Liver (tissue), 9 donors: ENCODE measurements around a stretch of chr9.

DNA sequence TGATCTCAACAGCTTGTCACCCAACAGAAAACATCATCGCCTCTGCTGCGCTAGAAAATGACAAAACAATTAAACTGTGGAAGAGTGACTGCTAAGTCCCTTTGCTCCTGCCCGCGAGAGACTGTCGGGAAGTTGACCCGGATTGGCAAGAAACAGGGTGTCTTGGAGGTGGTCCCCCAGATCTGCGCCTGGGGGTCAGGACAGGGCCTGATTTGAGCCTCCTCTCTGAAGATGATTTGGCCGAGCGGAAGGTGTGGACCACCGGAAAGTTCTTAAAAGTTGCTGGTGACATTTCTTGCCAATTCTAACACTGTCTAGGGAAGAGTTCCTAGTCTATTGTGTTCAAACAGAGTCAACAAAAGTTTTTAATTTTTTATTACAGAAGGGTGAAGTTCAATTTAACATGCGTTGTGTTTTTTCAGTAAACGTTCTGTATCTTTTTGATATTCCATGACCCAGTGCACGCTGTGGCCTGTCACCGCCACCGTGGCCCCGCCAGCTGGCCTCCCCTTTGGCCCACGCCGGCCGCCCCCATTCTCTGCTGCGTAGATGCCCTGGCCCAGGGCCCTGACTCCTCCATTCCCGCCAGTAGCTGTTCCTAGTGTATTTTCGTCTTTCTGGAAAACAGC is 22.1 kb downstream of the WDR5 start:
- PRO-cap, 5 experiments, result no peak in any of the 5 experiments
- RAMPAGE, long total RNA, 2 experiments, result no peak in any of the 2 experiments
- RRBS, result no CpG with 5 or more reads among the region's 22 CpGs

DNA sequence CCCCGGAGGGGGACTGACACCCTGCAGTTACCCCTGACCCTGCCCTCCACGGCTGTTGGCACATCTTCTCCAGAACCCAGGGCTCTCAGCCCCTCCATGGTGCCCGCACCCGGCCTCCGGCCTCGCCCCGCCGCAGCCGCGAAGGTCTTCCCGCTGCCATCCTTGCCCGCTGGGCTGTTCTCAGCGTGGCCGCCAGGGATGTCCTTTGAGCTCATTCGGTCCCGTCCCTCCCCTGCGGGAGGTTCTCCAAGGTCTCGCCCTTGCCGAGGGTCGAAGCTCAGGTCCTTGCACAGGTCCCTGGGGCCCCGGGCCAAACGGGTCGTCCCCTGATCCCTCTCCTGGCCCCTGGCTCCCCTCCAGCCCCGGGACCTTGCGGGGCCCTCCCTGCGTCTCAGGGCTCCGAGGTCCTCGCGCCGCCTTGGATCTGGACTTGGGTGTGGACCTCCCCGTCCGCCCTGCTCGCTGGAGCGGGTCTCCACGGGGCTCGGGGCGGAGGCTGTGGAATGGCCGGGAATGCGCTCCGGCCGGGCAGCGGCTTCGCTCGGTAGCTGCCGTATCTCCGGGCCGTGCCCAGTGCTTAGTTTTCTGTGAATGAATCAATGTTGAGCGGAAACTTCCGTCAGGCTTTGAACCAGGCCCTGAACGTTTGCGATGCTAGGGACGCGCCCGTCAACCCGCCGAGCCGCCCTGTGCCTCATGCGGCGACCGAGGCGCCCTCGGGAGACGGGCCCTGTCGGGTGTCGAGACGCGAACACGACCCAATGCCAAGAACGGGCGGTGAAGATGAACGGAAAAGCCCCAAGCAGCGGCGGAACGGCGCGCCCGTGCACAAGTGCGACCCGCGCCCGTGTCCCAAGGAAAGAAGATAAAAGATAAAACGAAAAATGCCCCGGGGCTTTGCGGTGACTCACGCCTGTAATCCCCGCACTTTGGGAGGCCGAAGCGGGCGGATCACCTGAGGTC is 27.6 kb downstream of the WDR5 start:
- PRO-cap, 5 experiments, result peak in 2 of 5 experiments; most common plus-strand start position 290 of the sequence (in 1); most common minus-strand start position 171 of the sequence (in 1)
- RAMPAGE, long total RNA, 2 experiments, result no peak in any of the 2 experiments
- RRBS, result 5% methylated on average over 7 of the region's 89 CpGs

DNA sequence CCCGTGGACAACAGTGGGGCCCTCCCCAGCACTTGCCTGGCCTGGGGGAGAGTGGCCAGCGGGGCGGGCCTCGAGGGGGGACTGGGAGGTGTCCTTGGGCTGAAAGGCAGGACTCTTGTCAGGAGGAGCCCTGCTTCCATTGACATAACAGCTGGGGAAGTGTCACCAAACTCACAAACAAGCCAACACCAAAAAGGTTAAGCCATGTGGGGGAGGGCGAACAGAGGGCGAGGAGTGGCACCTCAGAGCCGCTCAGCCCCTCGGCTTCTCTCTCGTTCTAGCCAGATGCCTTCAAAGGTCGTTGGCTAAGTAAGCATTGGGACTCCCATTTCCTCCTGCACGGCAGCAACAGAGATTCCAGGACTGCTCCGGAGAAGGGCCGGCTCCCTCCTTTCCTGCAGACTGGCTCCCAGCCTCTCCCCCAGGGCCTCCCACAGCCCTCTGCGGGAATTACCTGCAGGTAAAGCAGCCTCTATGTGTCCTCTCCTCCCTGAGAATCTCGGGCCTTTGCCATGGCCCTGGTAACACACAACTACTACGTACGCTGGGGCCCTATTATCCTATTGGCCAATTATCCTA is 80.5 kb downstream of the WDR5 start:
- PRO-cap, 5 experiments, result peak in 5 of 5 experiments; most common plus-strand start position 219 of the sequence (in 3); most common minus-strand start position 509 of the sequence (in 4)
- RAMPAGE, long total RNA, 2 experiments, result no peak in any of the 2 experiments
- RRBS, result no CpG with 5 or more reads among the region's 17 CpGs

DNA sequence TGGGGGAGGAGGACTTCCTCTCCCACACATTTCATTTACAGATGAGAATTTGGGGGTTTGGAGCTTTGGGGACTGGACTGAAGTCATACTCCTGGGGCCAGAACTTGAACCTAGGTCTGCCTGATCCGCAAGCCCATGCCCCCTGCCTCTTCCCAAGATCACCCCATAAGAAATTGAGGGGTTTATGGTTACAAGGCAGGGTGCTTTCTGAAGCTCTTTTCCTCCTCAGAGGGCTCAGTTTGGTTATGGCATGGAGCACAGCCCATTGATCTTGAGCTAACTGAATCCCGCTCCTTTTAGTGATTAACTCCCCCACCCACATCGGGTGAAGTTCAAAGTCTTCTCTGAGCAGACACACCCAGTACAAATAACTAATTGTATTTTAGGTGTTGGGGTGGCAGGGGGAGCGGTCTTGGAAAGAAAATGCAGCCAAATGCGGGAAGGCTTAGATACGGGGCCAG is 18.7 kb upstream of the RXRA start:
- PRO-cap, 5 experiments, result no peak in any of the 5 experiments
- RAMPAGE, long total RNA, 2 experiments, result start-site peak on the plus strand in 2 of 2 experiments, centred at positions 395 to 405 of the sequence, 6 to 30 reads per replicate
- RRBS, result no CpG with 5 or more reads among the region's 6 CpGs

- PRO-cap, 5 experiments, result peak in 1 of 5 experiments; most common plus-strand start chr9:134316018 (in 1)
- RAMPAGE, long total RNA, 2 experiments, result no peak in any of the 2 experiments
- RRBS, result no CpG with 5 or more reads among the region's 13 CpGs
These were observed 10.5 kb upstream of the RXRA start for GRCh38 chr9:134315698-134316175.

DNA sequence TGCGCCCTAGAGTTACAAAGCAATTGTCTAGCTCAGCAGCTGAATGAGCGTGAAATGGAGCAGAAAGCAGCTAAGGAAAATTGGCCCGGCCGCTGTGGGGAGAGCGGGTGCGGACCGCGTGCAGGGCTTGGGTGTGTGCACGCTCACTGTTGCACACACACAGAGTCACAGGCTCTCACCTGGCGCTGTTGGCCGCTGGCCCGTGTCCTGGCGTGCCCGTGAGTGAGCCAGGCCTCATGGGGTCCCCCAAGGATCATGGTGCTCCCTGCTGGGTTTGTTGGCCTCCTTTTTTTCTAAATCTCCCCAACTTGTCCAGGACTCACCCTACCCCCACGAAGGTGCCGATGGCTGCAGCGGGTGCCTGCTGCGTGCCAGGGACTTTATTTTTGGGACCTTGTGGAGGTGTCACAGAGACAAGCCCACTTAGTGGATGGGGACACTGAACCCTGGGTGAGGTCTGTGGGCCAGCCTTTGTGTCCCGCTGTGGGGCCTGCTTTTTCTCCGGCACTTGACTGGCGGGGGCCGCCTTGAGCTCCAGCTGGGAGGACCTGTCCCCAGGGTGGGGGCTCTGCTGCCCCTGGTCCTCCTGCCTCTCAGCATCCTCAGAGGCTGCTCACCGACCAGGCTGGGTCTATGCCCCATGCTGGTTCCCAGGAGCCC is 5.2 kb downstream of the RXRA start:
- PRO-cap, 5 experiments, result peak in 4 of 5 experiments; most common plus-strand start position 309 of the sequence (in 1); most common minus-strand start position 148 of the sequence (in 2)
- RAMPAGE, long total RNA, 2 experiments, result no peak in any of the 2 experiments
- RRBS, result no CpG with 5 or more reads among the region's 23 CpGs

- PRO-cap, 5 experiments, result peak in 5 of 5 experiments; most common plus-strand start chr9:134336152 (in 5); most common minus-strand start chr9:134336059 (in 3)
- RAMPAGE, long total RNA, 2 experiments, result no peak in any of the 2 experiments
- RRBS, result 31% methylated on average over 3 of the region's 22 CpGs
These were observed 9.5 kb downstream of the RXRA start for GRCh38 chr9:134335649-134336344.

GRCh38 chr9:134341315-134342219 is 15.3 kb downstream of the RXRA start:
- PRO-cap, 5 experiments, result no peak in any of the 5 experiments
- RAMPAGE, long total RNA, 2 experiments, result no peak in any of the 2 experiments
- RRBS, result 60% methylated on average over 7 of the region's 20 CpGs

DNA sequence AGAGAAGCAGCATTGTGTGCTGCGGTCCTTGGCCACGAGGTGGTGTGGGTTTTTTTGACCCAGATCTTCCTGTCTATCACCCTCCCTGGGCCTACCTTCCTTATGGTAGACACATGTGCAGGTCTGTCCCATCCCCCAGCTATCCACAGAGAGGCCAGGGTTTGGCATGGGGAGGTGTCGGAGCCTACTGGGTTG is 47.1 kb downstream of the RXRA start:
- PRO-cap, 5 experiments, result peak in 1 of 5 experiments; most common minus-strand start position 46 of the sequence (in 1)
- RAMPAGE, long total RNA, 2 experiments, result no peak in any of the 2 experiments
- RRBS, result no CpG with 5 or more reads among the region's 3 CpGs

GRCh38 chr9:134374974-134375681 is 48.9 kb downstream of the RXRA start:
- PRO-cap, 5 experiments, result peak in 3 of 5 experiments; most common plus-strand start chr9:134375539 (in 3); most common minus-strand start chr9:134375097 (in 1)
- RAMPAGE, long total RNA, 2 experiments, result no peak in any of the 2 experiments
- RRBS, result 16% methylated on average over 2 of the region's 19 CpGs

- PRO-cap, 5 experiments, result no peak in any of the 5 experiments
- RAMPAGE, long total RNA, 2 experiments, result no peak in any of the 2 experiments
- RRBS, result 72% methylated on average over 2 of the region's 22 CpGs
These were observed 54.7 kb downstream of the RXRA start for GRCh38 chr9:134380620-134381611.

DNA sequence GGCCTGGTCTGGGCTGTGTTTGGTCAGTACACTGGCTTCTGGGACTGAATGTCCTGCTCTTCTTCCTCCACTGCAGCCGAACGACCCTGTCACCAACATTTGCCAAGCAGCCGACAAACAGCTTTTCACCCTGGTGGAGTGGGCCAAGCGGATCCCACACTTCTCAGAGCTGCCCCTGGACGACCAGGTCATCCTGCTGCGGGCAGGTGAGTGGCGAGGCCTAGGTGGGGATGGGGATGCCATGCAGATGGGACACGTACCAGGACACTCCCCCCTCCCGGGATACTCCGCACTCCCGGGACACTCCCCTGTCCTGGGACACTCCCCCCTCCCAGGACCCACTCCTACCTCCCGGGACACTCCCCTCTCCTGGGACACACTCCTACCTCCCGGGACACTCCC is 95.3 kb downstream of the RXRA start:
- PRO-cap, 5 experiments, result no peak in any of the 5 experiments
- RAMPAGE, long total RNA, 2 experiments, result no peak in any of the 2 experiments
- RRBS, result 60% methylated on average over 1 of the region's 13 CpGs

DNA sequence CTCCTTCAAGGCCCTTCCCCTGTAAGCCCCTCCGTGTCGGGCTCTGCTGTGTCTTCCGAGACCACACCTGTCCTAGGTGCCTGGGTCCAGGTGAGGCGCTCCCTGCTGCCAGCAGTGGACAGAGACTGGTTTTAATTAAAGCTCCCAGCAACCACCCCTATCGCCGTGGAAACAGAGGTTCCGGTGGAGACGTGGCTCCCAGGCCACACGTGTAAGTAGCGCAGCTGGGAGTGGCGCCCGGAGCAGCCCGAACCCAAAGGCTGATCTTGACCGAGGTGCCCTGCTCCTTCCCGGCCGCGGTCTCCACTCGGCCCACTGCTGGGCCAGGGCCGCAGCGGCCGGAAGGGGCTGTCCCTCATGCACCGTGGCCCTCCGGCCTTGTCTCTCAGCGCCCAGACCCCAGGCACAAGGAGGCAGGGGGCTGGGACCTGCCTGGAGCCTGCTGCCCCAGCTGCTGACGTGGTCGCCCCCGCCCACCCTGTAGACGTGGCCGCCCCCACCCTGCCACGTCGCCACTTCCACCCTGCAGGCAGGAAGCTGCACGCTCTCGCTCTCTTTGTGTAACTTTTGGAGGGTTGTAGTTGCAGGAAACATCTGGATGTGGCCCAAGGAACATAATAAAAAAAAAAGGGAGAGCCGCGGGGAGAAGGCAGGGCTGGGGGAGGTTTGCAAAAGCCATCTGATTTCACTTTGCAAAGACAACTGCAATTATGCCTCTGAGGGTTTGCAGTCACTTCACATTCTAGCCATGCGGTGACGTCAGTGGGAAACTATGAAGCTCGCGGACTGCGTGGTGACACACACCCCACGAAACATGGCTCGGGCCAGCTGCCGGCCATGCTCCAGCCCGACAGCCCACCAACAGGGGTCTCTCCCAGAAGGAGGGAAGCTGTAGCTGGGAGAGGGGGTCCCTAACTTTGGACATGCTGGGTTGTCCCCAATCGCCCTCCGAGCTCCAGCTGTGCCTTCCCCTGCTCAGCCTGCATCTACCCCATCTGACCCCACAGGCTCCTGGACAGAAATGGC is 129.9 kb downstream of the RXRA start:
- PRO-cap, 5 experiments, result peak in 5 of 5 experiments; most common plus-strand start position 515 of the sequence (in 1); most common minus-strand start position 407 of the sequence (in 5)
- RAMPAGE, long total RNA, 2 experiments, result no peak in any of the 2 experiments
- RRBS, result 38% methylated on average over 10 of the region's 46 CpGs

DNA sequence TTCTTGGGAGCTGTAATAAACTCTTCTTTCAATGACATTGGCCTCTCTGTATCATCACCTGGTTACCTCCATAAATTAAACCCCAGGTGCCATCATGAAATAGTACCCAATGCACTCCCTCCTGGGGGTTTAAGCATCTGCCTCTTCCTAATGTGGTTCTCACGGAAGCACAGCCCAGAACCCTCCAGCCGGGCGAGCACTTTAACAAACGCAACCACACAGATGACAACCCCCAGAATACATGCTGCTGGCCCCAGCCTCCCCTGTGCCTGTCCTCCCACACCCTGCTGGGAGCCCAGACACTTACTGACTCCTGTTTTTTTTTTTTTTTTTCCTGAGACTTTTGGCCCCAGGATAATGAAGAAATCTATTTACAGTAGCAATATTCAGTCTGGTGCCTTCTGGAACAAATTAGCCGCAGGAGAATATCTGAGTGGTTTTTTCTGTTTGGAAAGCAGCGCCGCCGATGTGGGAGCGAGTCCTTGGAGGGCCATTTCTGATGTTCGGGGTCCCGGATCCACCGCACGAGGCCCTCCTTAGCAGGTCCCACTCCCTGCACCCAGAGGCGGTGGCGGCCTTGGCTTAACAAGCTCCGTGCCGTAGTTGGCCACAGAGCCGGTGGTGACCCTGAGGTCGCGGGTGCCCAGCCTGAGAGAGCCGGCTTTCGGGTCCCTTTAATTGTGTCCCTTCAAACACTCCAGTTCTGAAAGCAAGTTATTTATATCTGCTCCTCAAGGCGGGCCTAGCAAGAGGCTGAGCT is 49.9 kb upstream of the COL5A1 start:
- PRO-cap, 5 experiments, result no peak in any of the 5 experiments
- RAMPAGE, long total RNA, 2 experiments, result no peak in any of the 2 experiments
- RRBS, result 90% methylated on average over 9 of the region's 23 CpGs

DNA sequence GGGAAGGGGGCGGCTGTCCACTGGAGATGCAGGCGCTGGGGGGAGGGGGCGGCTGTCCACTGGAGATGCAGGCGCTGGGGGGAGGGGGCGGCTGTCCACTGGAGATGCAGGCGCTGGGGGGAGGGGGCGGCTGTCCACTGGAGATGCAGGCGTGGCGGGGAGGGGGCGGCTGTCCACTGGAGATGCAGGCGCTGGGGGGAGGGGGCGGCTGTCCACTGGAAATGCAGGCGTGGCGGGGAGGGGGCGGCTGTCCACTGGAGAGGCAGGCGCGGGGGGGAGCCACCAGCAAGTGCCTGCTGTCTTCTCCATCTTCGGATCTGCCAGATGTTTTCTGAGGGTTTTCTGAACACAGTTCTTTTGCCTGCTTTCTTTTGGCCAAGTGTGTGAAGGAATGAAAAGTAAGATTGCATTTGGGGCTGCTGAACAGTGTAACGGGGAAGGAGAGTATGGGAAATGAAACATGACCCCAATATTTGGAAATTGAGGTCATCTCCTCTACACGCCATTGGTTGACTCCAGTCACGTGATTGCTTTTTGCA is 2.8 kb downstream of the COL5A1 start:
- PRO-cap, 5 experiments, result peak in 1 of 5 experiments; most common minus-strand start position 448 of the sequence (in 1)
- RAMPAGE, long total RNA, 2 experiments, result no peak in any of the 2 experiments
- RRBS, result no CpG with 5 or more reads among the region's 21 CpGs

DNA sequence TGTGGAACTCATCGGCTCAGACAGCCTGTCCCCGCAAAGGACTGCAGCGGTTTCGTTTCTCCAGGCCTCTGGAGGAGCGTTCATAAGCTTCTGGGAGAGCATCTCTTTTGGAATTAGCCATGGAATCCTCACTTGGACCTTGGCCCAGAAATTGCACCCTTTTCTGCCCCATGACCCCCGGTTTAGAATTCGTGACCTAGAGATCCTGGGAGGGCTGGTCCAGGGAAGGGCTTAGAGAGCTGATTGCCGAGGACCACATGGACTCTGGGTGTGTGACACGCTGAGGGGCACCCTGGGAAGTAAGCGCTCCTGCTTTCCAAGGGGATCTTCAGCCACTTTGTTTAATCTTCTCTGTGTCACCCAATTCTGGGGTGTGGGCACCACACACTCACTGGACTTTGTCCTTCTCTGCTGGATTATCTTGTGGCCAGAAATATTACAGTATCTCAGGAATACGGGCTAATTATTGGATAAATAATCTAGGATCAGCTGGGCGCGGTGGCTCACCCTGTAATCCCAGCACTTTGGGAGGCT is 50.8 kb downstream of the COL5A1 start:
- PRO-cap, 5 experiments, result no peak in any of the 5 experiments
- RAMPAGE, long total RNA, 2 experiments, result no peak in any of the 2 experiments
- RRBS, result no CpG with 5 or more reads among the region's 13 CpGs

DNA sequence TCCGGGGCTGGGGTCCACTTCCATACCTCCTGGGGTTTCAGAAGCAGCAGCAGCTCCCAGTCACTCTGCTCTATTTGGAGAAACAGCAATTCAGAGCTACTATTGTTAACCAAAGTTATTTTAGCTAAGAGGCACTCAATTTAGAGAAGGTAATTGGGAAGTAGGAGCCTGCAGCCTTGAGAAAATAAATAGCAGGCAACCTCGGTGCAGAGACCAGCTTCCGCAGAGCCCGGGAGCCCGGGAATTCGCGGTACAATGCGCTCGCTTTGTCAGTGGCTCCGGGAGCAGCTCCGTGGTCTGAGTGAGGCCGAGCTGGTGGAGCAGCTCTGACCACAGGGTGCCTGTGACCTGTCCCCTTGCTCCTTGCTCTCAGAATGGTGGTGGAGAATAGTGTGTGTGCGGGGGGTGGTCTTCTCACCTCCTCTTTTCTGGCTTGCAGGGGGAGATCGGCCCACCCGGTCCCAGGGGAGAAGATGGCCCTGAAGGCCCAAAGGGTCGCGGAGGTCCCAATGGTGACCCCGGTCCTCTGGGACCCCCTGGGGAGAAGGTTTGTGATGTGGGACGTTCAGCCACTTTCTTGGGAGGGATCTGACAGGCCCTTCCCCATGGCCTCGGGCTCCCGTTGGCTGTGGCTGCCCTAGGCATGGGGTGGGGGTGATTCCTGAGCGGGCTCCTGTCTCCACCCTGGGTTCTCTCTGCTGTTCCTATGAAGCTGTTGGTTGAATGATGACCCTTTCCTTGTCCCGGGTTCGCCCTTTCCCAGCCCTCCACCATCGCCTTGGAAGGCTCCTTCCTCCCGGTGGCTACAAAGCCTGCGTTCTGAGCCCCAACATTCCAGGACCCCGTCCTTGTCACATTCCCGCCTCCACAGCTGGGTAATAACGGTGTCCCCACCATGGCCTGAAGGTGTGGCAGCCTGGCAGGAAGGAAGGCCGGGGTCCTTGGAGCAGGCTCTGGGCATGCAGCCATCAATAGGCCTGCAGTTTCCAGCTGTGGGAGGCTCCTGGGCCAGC is 95.8 kb upstream of the FCN2 start:
- PRO-cap, 5 experiments, result no peak in any of the 5 experiments
- RAMPAGE, long total RNA, 2 experiments, result no peak in any of the 2 experiments
- RRBS, result 70% methylated on average over 11 of the region's 31 CpGs

DNA sequence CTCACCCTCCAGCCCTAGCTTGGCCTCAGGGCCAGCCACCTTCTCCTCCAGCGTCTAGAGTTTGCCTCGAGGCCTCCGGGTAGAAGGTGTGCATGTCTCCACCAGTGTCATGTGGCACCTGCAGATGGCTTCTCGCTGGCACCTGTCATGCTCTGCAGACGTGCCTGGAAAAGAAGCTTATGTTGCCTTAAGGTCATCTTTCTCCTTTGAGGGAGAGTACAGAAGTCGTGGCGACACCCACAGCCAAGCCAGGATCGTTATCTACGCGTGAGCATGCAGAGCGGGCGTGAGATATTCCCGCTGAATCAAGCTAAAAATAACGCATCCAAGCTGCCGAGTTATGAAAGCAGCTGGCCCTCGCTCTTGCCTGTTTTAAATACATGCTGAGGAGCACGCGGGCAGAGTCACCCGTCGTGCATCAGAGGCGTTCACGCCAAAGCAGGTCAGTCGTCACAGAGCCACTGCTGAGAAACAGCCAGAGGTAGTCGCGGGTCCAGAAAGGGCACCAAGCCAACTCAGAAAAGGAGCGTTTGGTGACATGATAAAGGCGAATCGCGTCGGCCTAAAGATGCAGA is 79.7 kb upstream of the FCN2 start:
- PRO-cap, 5 experiments, result no peak in any of the 5 experiments
- RAMPAGE, long total RNA, 2 experiments, result no peak in any of the 2 experiments
- RRBS, result no CpG with 5 or more reads among the region's 30 CpGs

- PRO-cap, 5 experiments, result no peak in any of the 5 experiments
- RAMPAGE, long total RNA, 2 experiments, result no peak in any of the 2 experiments
- RRBS, result no CpG with 5 or more reads among the region's 17 CpGs
These were observed 75.7 kb upstream of the FCN2 start for GRCh38 chr9:134804826-134805460.

DNA sequence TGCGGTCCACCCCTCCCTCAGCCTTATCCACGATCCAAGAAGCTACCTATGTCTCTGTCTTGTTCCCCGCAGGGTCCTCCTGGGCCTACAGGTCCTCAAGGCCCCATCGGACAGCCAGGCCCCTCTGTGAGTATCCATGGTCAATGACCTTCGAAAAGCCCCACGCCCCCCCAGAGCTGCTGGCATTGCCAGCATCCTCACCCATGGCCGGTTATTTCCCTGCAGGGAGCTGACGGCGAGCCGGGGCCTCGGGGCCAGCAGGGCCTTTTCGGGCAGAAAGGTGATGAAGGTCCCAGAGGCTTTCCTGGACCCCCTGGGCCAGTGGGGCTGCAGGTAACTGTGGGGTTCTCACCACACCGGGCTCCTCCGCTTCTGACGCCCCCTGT is 69.3 kb upstream of the FCN2 start:
- PRO-cap, 5 experiments, result no peak in any of the 5 experiments
- RAMPAGE, long total RNA, 2 experiments, result no peak in any of the 2 experiments
- RRBS, result 54% methylated on average over 4 of the region's 15 CpGs